ENCODE data around the genes TMEM30A, SENP6, MYO6 and IMPG1.

DNA sequence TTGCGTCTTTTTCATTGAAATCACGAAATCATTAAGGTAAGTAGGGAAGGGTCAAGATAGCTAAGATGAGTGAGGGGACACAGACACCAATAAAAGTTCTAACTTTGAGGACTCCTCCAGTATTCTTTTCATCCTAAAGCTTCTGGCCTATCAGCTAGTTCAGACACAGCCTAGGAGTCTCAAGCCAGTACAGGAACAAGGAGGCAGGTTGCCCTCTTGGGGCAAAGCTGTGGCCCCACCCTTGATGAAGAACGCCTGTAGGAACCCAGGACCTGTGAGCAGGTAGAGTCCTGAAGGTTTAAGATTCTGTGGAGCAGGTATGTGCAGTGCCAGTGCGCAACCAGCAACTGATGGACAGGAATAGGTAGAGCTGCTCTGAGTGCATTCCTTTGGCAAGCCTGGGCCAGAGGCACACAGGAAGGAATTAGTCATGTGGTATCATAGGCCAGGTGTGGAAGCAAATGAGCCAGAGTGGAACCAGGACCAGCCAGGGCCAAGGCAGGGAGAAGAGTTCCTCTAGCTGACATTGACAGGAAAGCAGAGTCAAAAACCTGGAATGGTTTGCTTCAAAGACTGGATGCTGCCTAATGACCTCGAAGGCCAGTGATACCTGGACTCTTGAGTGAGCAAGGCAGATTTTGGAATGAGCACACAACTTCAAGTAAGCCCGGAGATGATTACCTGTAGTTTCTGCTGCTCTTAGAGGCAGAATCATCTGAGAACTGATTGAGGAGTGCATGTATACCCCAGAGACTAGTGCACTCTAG is 1.4 kb upstream of the KHDC1 start:
- CAGE, long polyA plus RNA: no peak
- RRBS: no CpG with 5 or more reads among the region's 6 CpGs

- CAGE, long polyA plus RNA: no peak
- RRBS: no CpG with 5 or more reads among the region's 7 CpGs
Observed at GRCh38 chr6:73579221-73579871, 58.5 kb upstream of the EEF1A1 start.

GRCh38 chr6:74075379-74075909 is 379.4 kb downstream of the CD109 start:
- CAGE, long polyA plus RNA: no peak
- RRBS: no CpG with 5 or more reads among the region's 4 CpGs

DNA sequence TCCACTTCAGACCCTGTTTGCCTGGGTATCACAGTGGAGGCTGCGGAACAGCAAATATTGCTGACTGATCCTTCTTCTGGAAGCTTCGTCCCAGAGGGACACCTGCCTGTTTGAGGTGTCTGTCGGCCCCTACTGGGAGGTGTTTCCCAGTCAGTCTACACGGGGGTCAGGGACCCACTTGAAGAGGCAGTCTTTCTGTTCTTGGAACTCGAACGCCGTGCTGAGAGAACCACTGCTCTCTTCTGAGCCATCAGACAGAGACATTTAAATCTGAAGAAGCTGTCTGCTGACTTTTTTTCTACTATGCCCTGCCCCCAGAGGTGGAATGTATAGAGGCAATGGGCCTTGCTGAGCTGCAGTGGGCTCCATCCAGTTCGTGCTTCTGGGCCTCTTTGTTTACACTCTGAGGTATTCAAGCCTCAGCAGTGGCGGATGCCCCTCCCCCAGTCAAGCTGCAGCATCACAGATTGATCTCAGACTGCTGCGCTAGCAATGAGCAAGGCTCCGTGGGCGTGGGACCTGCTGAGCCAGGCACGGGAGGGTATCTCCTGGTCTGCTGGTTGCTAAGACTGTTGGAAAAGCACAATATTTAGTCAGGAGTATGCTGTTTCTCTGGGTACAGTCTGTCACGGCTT is 526.7 kb downstream of the CD109 start:
- CAGE, long polyA plus RNA: no peak
- RRBS: no CpG with 5 or more reads among the region's 14 CpGs

- CAGE, long polyA plus RNA: no peak
- RRBS: no CpG with 5 or more reads among the region's 7 CpGs
Observed at GRCh38 chr6:75174870-75175499, 30.9 kb downstream of the COL12A1 start.

- CAGE, long polyA plus RNA: no peak
- RRBS: 52% methylated on average over 2 of the region's 14 CpGs
Observed at GRCh38 chr6:75201807-75202067, 4.1 kb downstream of the COL12A1 start.

DNA sequence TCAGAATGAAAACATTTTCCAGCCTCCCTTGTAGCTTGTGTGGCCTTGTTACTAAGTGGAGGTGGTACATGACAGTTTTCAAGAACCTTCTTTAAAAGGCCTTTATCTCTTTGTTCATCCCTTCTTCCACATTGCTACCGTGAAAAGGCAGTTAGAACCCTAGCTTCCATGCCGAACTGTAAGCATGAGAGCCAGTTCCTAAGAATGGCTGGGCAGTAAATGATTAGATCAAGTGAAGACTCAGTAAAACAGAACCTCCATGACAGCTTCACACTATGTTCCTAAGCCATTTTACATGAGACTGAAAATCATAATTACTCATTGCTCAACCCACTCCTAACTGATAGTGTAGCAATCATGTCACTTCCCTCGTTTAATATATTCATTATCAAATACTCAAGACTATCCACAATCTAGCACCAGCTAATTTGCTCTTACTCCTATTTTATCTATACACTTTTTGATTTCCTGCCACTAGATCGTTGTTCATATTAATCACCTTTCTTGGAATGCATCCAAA is 6.2 kb downstream of the TMEM30A start:
- CAGE, long polyA plus RNA: no peak
- RRBS: no CpG with 5 or more reads among the region's 4 CpGs

GRCh38 chr6:75284045-75285171 is at the start of gene TMEM30A:
TMEM30A (minus strand) TSS chr6:75284792.
- CAGE, long polyA plus RNA: start-site peak on the minus strand at chr6:75284706-75284810, 659 and 395 reads in 2 replicates
- RRBS: under 1% methylated on average over 7 of the region's 84 CpGs

DNA sequence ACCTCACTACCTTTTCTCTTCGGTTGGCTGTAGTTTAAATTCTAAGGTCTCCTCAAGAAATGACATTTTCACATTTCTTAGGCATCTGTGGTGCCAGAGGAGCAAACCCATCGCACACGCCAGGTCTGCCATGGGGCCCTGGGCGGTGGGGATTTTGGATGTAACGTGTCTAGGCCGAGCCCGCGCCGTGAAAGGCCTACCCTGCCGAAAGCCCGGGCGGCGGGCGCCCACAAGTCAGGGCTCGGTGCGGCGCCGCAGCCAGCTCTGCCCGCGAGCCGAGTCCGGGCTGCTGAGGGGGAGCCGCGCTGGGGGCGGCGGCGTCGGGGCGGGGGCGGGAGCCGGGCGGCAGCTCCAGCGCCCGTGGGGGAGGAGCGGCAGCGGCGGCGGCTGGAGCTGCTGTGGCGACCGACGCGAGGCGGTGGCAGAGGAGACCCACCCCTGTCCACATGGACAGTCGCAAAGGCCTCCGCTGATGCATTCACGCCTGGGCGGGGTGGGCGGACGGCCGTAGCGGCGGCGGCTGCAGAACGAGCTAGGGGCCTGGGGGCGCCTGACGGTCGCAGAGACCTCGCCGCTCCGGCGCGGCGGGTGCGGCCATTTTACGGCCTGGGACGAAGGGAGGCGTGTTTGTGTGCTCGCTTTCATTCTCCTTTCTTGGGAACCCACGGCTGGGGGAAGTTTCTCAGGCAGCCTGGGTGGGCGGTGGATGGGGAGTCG is at the start of gene SENP6:
TSS of gene SENP6 (plus strand) at position 377 of the 717 bp plus-strand sequence.
- CAGE, long polyA plus RNA: no peak
- RRBS: under 1% methylated on average over 21 of the region's 71 CpGs

- CAGE, long polyA plus RNA: no peak
- RRBS: no CpG with 5 or more reads among the region's 1 CpG
Observed at GRCh38 chr6:75623508-75624052, 21.9 kb downstream of the SENP6 start.

- CAGE, long polyA plus RNA: no peak
- RRBS: no CpG with 5 or more reads among the region's 3 CpGs
Observed at GRCh38 chr6:75643720-75644329, 42.1 kb downstream of the SENP6 start.

GRCh38 chr6:75748836-75749499 is at the start of gene MYO6:
MYO6 (plus strand) TSS chr6:75749239.
- CAGE, long polyA plus RNA: start-site peak on the plus strand at chr6:75749236-75749281, 142 and 75 reads in 2 replicates
- RRBS: 1% methylated on average over 40 of the region's 82 CpGs

DNA sequence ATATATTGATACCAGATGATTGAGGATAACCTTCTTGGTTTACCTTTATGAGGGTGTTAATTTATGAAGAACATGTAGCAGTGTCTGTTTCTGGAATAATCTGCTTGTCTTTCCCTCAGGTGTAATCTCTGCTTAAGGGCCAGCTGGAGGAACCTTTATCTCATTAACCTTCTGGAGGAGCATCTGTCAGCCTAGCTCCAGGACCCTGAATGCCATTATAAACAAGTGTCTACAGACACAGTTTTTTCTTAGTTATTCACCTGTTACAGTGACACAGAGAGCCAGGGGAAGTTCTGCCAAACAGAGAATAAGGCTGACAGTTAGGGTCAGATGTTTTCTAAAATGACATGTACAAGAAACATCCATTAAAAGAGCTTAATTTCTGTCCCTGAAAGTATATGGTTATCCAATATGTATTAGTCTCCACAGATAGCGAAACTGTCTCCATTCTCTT is at the start of gene IMPG1:
TSS of gene IMPG1 (minus strand) at position 86 of the 454 bp plus-strand sequence.
- CAGE, long polyA plus RNA: no peak
- RRBS: no CpG with 5 or more reads among the region's 1 CpG

GRCh38 chr6:76876144-76876730 is 587.1 kb downstream of the HTR1B start:
- CAGE, long polyA plus RNA: no peak
- RRBS: no CpG with 5 or more reads among the region's 14 CpGs

- CAGE, long polyA plus RNA: no peak
- RRBS: no CpG with 5 or more reads among the region's 47 CpGs
Observed at GRCh38 chr6:77649991-77650797, 2.6 kb upstream of the MEI4 start.

DNA sequence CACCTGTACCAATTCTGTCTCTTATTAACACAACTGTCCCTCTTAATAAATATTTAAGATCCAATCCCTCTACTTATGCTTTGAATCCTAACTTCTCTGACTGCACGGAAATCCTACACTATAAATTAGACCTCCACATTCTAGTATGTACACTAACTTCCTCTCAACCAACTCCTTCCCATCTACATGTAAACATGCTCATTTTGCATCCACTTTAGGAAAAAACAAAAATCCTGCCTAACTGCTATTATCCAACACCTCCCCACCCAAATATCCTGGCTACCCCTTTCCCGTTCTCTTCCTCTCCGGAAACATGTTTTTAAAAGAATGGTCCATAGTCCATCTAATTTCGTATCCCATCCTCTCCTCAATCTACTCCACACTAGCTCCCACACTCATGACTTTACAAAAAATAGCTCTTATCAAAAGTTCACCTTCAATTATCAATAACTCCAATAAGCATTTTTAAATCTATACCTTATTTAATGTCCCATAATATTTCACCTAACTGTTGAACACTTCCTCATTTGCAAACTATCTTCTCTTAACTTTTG is 13.9 kb downstream of the PHIP start:
- CAGE, long polyA plus RNA: no peak
- RRBS: no CpG with 5 or more reads among the region's 4 CpGs

- CAGE, long polyA plus RNA: no peak
- RRBS: no CpG with 5 or more reads among the region's 1 CpG
Observed at GRCh38 chr6:79073813-79074312, 4.2 kb downstream of the PHIP start.

GRCh38 chr6:79312944-79313652 is 224.1 kb downstream of the LCA5 start:
- CAGE, long polyA plus RNA: no peak
- RRBS: no CpG with 5 or more reads among the region's 9 CpGs

DNA sequence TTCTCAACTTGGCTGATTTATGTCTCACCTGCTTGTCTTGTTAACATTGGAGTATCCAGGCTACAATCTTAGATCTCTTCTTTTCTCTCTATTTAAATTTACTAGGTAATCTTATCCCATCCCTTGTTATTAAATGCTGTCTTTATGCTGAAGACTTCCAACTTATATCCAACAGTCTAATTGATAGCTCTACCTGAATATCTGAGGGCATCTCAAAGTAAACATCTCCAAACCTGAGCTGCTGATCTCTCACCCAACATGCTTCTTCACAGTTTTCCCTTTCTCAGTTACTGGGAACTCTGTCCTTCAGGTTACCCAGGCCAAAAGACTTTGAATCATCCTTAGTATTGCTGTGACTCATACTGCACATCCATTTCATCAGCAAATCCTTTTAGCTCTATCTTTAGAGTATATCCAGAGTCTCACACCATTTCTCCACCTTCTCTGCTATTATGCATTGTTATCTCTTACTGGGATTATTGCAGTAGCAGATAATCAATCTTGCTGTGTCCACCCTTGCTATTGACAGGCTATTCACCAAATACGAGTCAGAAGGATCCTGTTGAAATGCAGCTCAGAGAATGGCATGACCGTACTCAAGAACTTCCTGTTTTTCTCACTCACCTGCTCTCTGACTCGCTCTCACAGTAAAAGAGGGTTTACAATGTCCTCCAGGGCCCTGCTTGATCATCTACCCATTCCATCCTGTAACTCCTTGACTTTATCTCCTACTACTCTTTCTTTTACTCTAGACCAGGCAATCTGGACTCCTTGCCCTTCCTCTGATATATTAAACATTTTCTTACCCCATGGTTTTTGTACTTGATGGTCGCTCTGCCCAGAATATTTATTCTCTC is 57.3 kb downstream of the BCKDHB start:
- CAGE, long polyA plus RNA: no peak
- RRBS: no CpG with 5 or more reads among the region's 4 CpGs

- CAGE, long polyA plus RNA: no peak
- RRBS: no CpG with 5 or more reads among the region's 3 CpGs
Observed at GRCh38 chr6:80280486-80281435, 174.3 kb downstream of the BCKDHB start.